Diencephalon (tissue), 2 donors: ENCODE measurements around the genes CDKAL1 and PRL.

- RAMPAGE, long total RNA = no peak
Measured at GRCh38 chr6:18447405-18448595, 60.6 kb downstream of the RNF144B start.

DNA sequence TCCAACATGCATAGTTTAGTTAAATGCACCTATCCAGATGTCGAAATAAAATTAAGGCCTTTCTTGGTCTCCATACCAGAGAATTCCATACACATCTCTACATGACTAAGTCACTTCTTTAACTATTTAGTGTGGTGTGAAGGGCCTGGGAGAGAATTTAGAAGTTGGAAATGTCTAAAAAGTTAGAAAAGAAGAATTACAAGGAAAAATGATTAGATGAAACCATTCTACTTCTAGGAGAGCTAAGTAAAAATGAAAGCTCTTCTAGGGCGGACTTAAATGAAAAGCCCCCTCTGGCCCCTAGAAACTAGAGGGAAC is 65.6 kb downstream of the ID4 start:
- RAMPAGE, long total RNA = no peak

DNA sequence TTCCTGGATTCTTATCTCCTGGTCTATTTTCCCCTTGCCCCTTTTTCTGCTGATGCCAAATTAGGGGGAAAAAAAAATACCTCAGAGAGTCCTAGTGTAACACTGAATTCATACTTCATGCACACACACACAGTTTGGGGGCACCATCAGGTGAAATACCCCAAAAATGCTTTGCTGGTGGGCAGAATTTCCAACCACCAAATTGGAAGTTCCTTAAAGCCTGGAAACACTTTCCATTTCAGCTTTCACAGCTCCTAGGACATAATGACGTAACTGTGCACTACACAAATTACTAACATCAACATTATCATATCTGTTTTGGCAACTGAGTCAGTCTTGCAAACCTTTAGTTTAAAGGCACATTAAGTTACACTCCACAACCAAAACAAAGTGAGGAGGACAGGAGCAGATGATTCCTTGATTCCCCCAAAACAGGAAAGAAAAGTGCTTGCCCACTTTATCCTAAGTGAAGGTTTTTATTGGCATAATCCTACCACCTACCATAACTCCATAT is 3.6 kb downstream of the MBOAT1 start:
- RAMPAGE, long total RNA = no peak

- RAMPAGE, long total RNA = no peak
Measured at GRCh38 chr6:20401096-20401642, 510 bp upstream of the E2F3 start.

- RAMPAGE, long total RNA = no peak
Measured at GRCh38 chr6:20409500-20410477, 8.1 kb downstream of the E2F3 start.

DNA sequence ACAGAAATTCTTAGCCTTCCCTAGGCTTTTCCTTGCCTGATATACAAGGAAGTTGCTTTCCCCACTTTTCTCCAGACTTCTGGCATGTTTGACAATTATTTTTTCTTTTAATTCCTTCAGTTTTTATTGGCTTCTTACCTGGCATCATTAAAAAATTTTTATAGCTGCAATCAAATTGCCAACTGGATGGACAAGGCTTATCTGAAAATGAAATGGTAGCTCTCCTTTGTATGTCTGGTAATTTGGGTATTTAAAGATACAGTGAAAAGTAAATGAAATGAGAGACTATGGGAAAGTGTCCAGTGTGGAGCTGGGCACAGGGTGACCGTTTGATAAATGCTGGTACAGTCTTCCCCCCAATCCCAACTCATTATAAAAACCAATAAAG is 15.3 kb downstream of the E2F3 start:
- RAMPAGE, long total RNA = no peak

- RAMPAGE, long total RNA = no peak
Measured at GRCh38 chr6:20468443-20469274, 65.6 kb upstream of the CDKAL1 start.

GRCh38 chr6:20481090-20481470 is 53.2 kb upstream of the CDKAL1 start:
- RAMPAGE, long total RNA = no peak

DNA sequence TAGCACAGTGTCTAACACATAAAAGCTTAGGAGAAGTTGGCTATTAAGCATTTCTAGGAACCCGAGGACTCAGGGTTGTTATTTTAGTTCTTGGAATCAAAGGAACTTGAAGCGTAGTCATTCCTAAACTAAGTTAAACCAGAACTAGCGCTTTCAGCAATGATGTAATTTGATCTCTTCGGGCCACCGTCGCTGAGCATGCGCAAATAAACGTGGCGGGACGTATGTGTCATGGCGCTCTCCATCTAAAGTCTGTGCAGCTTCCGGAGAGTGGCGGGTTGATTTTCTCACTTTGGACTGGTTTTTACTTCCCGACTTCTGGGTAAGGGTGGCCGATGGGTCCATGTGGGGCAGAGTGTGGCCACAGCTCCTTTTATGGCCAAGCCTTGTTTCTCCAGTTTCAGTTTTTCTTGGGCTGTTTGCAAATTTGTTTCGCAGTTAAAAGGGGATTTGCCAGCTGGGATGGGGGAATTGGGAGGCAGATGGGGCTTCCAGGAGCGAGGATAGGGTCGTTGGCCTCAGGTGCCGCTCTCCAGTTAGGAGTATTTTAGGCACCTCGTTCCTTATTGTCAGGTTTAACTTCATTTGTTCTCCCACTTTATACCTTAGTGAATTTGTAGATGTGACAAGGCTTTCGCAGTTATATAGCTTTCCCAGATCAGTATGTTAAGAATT is at the start of gene CDKAL1:
Gene CDKAL1 (plus strand): TSS at position 205 of the 675 bp plus-strand sequence.
- RAMPAGE, long total RNA = start-site peak on the plus strand centred at position 272 of the sequence, 99 bp wide, 73 and 49 reads in 2 replicates

DNA sequence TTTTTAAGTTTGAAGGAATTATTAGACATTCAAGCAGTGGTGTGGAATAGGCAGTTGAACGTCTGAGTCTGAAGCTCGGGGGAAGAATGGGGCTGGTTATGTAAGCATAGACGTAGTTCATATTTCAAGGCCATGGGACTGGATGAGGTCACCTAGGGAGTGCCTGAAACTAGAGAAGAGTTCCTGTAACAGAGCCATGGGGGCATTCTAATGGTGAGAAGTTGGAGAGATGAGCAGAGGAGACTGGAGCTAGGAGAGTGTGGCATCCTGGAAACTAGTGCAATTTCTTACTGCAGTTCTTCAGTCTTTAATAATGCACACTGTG is 6.5 kb downstream of the CDKAL1 start:
- RAMPAGE, long total RNA = no peak

DNA sequence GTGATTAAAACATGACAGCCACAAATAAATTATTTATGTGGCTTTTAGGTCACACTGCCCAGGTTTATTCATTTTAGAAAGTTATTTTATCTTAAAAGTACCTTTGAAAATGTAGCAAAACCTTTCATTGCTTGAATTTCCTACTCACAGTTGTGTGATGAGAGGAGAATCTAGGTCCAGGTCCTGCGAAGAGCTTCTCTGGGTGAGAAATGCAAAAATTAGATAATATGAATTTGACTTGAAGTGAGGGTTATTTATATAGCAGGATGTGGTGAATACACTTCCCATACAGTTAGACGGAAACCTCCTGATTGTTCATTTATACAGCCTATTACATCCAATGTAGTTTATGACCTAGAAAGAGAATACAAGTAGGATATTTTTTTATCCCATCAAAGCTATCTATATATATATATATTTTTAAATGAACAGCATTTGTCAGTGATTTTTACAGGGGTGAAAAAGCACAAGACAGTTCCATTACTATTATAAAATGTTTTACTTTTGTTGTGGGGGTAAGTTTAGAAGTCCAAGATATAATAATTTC is 30.6 kb downstream of the CDKAL1 start:
- RAMPAGE, long total RNA = no peak

GRCh38 chr6:21022191-21023219 is 488.2 kb downstream of the CDKAL1 start:
- RAMPAGE, long total RNA = no peak

GRCh38 chr6:21457534-21458159 is 135.9 kb upstream of the SOX4 start:
- RAMPAGE, long total RNA = no peak

GRCh38 chr6:21570242-21570722 is 23.3 kb upstream of the SOX4 start:
- RAMPAGE, long total RNA = no peak

GRCh38 chr6:21740884-21741145 is 147.3 kb downstream of the SOX4 start:
- RAMPAGE, long total RNA = no peak

DNA sequence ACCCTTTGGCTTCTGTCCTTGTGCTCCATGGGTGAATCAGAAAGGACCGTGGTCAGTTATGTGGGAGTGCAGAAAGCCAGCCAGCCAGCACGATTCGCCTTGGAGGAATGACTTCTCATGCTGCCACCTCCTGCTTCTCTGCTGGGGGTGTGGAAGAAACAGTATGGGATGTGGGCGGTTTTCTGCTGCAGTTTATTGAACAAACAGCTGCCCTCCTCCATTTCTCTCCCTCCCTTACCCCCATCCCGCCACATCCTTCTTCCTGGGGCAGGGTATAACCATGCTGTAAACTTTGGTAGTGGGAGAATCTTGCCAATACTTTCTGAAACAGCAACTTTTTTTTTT is 214.6 kb downstream of the SOX4 start:
- RAMPAGE, long total RNA = no peak

GRCh38 chr6:21997521-21998394 is 299.1 kb downstream of the PRL start:
- RAMPAGE, long total RNA = no peak

- RAMPAGE, long total RNA = no peak
Measured at GRCh38 chr6:22071611-22072109, 225.2 kb downstream of the PRL start.

GRCh38 chr6:22296752-22297216 is at the start of gene PRL:
Gene PRL (minus strand): TSS chr6:22297036.
- RAMPAGE, long total RNA = no peak

DNA sequence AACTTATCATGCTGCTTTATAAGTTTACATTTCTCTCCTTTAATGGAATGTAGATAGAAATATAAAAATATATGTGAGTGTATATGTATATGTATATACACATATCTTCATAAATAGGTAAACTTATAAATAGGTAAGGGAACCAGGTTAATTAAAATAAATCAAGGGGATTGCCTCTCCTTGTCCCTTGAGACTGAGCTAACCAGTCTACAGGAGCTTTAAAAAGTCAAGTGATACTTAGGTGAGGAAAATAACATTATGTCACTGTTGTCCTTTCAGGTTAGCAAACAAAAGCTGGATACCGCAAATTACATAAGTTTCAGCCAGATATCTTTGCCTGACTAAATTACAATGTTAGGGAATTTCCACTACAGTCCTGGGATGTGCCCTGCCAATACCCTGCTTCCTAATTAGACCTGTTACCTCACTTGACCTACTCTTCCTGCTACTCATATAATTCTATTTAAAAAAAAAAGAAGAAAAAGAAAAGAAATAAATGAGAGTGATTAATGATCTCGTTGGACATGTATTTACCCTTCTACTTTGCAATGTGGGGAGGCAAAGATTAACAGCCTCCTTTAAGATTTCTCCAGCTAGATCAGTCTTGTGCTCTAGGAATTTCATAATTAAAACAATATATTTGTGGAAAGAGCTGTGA is 318.8 kb downstream of the HDGFL1 start:
- RAMPAGE, long total RNA = no peak